Measurements from ENCODE around the genes CRABP1, IREB2, MORF4L1 and ZFAND6.

DNA sequence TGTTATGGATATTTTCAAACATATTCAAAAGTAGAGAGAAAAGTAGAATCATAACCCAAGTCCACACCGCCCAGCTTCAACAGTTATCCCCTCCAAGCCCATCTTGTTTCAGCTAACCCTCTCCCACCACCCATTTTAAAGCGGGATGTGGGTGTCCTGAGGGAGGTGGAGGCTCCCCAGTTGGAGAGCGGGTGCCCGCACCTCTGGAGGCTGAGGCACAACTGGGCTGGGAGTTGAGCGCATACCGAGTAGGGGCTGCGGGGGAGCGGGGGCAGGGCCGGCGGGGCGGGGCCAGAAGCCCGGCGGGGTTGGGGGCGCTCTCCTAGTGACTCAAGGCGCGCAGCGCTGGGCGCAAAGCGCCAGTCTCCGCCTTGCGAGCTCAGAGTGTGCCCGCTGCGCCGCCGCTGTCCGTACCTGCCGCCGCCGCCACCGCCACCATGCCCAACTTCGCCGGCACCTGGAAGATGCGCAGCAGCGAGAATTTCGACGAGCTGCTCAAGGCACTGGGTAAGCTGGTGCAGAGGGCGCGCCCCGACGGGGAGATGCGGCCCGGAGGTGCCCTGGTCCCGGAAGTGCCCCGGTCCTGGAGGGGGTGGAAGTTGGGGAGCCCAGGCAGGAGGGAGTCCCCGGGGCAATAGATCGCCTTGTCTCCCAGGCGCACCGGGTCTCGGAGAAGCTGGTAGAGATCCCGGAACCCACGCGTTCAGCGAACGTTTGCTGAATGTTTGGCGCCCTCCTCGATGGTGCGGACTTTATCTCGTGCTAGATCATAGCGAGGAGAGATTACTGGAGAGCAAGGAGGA lies at the start of gene CRABP1:
Gene CRABP1 (plus strand): TSS at position 362 of the 803 bp plus-strand sequence.
- RRBS = 5% methylated on average over 12 of the region's 59 CpGs

GRCh38 chr15:78437405-78438374 lies at the start of gene IREB2:
Gene IREB2 (plus strand): TSS chr15:78438216.
- RRBS = 2% methylated on average over 13 of the region's 65 CpGs

GRCh38 chr15:78475205-78476074 lies 31.9 kb upstream of the HYKK start:
- RRBS = no CpG with 5 or more reads among the region's 6 CpGs

DNA sequence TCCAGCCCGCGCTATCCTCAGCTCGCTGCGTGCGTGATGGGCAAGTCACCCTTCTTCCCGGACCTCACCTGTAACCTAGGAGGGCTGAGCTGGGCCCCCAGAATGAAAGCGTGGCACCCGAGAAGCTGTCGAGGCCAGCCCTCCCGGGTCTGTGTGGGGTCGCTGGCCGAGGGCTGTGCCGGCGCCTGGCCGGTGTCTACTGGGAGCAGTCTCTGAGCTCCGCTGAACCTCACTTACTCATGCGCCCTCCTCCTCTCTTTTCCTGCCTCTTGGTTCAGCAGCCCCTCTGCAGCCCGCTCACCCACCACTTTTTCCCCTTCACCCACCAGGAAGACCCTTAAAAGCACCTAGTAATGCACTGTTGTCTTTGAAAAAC lies 405 bp downstream of the HYKK start:
- RRBS = 2% methylated on average over 10 of the region's 18 CpGs

DNA sequence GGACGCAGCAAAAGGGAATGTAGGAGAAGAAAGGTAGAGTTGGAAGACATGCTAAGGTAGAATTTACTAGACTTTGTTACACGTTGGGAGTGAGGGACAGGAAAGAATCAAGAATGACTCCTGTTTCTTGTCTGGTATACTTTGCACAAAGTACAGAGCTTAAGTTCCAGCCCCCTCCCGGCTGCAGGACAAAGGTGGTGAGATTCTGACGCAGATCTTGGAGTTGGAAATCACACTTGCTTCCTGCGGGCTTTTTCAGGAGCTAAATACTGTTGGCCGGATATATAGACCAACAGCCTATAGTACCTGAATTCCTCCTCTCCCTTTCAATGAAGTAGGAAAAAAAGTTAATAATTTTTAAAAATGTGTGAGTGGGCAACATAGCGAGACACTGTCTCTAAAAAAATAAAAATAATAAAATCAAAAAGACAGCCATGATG lies 979 bp downstream of the HYKK start:
- RRBS = 72% methylated on average over 4 of the region's 7 CpGs

DNA sequence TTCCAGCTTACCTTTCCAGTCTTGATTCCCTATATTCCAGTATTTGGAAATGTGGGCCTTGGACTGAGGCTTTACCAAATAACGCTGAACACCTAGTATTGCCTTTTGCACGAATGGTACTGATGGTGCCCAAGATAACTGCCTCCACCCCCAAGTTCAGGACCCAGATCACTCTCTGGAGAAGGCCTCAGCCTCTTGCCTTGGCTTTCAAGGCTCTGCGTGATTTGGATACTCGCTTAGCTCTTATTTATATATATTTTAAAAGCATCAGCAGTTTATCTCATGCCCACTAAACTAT lies 887 bp downstream of the PSMA4 start:
- RRBS = no CpG with 5 or more reads among the region's 4 CpGs

- RRBS = 1% methylated on average over 33 of the region's 103 CpGs
Measured at GRCh38 chr15:78872737-78873768, at the start of gene MORF4L1. Gene MORF4L1 (plus strand): TSS chr15:78872890.

DNA sequence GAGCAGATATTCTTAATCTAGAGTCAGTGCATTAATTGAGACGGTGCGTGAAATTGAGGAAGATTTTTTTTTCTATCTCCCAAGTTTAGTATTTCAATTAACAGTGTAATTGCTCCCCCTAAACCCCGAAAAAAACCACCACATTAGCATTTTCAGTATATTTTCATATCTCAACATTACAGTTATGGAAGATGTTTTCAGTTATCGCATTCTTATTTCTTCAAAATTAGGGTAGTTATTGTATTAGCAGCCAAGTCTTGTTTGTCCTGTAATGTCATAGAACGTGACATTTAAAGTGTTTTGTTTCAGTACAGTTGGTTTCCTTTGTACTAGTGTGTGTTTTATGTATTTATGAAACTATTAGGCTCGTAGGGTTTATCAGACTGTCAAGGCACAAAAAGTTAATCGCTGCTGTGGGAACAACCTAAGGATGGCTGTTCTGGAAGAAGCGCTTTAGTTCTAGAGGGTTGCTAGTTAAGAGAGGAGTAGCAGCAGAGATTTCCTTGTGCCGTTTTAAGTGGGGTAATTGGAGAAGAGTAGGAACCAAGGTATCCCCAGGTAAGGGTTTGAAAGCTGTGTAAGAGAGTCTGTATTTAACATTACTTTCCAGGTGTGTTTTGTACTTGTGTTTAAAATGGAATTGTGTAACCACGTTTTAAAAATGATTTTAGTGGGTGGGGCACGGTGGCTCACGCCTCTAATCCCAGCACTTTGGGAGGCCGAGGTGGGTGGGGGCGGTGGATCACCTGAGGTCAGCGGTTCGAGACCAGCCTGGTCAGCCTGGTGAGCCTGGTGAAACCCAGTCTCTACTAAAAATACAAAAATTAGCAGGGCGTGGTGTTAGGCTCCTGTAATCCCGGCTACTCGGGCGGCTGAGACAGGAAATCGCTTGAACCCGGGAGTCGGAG lies 2.4 kb downstream of the MORF4L1 start:
- RRBS = no CpG with 5 or more reads among the region's 23 CpGs

DNA sequence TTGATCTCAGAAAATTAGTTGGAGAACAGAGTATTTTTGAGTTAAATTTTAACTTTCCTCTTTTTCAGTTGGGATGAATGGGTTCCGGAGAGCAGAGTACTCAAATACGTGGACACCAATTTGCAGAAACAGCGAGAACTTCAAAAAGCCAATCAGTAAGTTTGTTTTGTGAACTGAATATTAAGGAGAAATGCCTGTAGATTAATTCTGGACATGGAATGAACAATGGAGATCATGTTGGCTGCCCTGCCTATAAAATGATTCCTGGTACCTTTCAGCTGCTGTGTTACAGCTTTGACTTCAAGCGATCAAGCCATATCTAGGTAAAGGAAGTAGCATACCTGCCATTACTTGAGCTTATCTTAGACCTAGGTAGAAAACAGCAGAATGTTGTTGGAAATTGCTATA lies 13.4 kb downstream of the MORF4L1 start:
- RRBS = no CpG with 5 or more reads among the region's 4 CpGs

DNA sequence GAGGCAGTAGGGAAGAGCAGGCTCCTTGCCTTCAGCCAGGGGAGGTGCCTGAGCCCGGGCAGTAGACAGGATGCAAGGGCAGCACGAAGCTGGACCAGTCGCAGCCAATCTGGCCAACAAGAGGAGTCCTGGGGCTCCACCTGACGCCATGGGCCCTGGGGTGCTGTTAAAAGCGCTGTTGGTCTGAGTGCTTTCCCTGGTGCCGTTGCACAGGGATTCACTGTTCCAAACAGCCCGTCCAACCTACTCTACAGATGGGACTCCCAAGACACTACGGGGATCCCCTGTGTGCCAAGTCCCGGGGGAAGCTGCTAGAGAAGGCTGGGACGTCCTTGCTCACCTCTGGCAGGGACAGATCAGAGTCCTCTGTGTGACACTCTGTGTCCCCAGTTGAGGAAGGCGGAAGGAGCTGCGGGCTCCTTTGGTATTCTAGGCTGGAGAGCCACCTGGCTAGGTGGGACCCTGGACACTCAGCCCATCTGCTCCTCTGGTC lies 602 bp downstream of the CTSH start:
- RRBS = no CpG with 5 or more reads among the region's 12 CpGs

DNA sequence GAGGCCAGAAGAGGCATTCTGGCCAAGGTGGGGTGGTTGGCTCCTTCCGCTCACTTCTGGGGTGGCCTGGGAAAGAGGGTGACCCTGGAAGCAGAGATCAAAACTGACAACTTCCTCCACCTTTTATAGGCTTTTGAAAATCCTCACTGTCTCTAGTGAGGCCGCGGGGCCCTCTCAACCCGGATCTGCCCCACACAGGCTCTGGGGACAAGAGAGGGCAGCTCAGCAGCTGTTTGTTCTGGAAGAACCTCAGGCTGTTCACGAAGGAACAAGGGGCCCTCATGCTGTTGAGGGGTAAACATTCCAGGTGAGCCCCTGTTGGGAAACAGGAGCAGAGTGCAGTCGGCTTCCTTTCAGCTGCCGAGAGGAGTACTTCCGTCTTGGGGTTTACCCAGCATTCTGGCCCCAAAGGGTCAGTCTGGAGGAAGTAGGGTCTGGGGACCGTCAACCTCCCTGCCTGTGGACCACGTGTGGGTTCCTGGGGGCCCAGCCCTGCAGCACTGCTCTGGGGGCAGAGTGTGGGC lies 49.0 kb upstream of the CTSH start:
- RRBS = no CpG with 5 or more reads among the region's 10 CpGs

- RRBS = 86% methylated on average over 5 of the region's 10 CpGs
Measured at GRCh38 chr15:78997854-78998577, 53.2 kb upstream of the CTSH start.

- RRBS = no CpG with 5 or more reads among the region's 8 CpGs
Measured at GRCh38 chr15:79243760-79244175, 38.8 kb upstream of the ANKRD34C start.

DNA sequence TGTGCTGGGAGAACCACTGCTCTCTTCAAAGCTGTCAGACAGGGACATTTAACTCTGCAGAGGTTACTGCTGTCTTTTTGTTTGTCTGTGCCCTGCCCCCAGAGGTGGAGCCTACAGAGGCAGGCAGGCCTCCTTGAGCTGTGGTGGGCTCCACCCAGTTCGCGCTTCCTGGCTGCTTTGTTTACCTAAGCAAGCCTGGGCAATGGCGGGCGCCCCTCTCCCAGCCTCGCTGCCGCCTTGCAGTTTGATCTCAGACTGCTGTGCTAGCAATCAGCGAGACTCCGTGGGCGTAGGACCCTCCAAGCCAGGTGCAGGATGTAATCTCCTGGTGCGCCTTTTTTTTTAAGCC lies 59.0 kb downstream of the MINAR1 start:
- RRBS = no CpG with 5 or more reads among the region's 10 CpGs

GRCh38 chr15:79896270-79896902 lies 428 bp downstream of the MTHFS start:
- RRBS = 2% methylated on average over 9 of the region's 39 CpGs

- RRBS = no CpG with 5 or more reads among the region's 2 CpGs
Measured at GRCh38 chr15:79970076-79970659, 828 bp downstream of the BCL2A1 start.

DNA sequence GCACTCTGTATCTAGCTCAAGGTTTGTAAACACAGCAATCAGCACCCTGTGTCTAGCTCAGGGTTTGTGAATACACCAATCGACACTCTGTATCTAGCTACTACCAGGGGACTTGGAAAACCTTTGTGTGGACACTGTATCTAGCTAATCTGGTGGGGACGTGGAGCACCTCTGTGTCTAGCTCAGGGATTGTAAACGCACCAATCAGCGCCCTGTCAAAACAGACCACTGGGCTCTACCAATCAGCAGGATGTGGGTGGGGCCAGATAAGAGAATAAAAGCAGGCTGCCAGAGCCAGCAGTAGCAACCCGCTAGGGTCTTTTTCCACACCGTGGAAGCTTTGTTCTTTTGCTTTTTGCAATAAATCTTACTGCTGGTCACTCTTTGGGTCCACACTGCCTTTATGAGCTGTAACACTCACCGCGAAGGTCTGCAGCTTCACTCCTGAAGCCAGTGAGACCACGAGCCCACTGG lies 42.4 kb upstream of the ZFAND6 start:
- RRBS = no CpG with 5 or more reads among the region's 9 CpGs

GRCh38 chr15:80041224-80041423 lies 18.4 kb upstream of the ZFAND6 start:
- RRBS = no CpG with 5 or more reads among the region's 1 CpG

GRCh38 chr15:80059596-80060409 lies at the start of gene ZFAND6:
Gene ZFAND6 (plus strand): TSS chr15:80059676.
- RRBS = 1% methylated on average over 54 of the region's 97 CpGs